Parotid gland (tissue), 1 donor: ENCODE results near the gene TNFRSF11A.

GRCh38 chr18:58714122-58714797 is 43.0 kb downstream of the MALT1 start:
- PRO-cap, result no peak

- PRO-cap, result no peak
These were observed 21.3 kb upstream of the ZNF532 start for GRCh38 chr18:58843233-58843849.

- PRO-cap, result no peak
These were observed 77.8 kb downstream of the ZNF532 start for GRCh38 chr18:58942352-58942963.

- PRO-cap, result bidirectional peak, plus-strand start at chr18:58991686, minus-strand start at chr18:58991570
These were observed 126.6 kb downstream of the ZNF532 start for GRCh38 chr18:58991013-58991884.

DNA sequence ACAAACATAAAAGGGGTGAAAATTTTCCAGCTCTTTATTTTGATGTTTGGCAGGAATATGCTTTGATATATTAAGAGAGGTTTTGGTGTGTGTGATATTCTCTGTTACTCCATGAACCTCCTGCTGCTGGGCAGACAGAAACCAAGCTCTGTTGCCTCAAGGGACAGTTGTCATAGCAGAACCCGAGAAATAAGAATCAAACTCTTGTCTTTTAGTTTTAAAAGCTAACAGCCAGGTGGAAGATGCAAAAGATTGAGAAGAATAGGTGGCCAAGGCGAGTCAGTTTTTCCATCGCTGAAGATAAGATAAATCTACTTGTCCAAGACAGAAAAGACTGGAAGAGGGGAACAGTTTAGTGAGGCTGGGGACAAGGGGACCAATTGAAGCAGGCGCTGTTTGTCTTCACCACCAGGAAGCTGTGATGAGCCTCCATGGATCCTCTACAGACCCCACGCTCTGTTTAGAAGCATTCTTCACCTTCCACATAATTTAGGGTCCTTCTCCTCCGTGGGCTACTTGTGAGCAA is 23.8 kb downstream of the PMAIP1 start:
- PRO-cap, result no peak

DNA sequence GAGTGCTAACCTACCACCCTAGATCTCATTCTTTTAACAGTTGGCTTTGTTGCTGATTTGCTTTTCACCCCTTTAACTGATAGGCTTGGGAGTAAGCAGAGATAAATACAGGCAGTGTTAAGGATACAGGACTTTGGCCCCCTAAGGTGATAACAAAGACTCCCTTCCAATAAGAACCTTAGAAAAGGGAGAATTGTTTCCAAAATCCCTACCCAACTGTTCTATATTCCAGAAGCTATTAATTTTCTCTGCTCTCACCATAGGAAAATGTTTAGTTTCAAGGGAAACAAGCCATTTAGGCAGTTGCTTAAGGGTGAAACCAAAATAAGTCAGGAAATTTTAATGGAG is 238.9 kb downstream of the RNF152 start:
- PRO-cap, result no peak

GRCh38 chr18:61736141-61736609 is 156.6 kb downstream of the RNF152 start:
- PRO-cap, result no peak

DNA sequence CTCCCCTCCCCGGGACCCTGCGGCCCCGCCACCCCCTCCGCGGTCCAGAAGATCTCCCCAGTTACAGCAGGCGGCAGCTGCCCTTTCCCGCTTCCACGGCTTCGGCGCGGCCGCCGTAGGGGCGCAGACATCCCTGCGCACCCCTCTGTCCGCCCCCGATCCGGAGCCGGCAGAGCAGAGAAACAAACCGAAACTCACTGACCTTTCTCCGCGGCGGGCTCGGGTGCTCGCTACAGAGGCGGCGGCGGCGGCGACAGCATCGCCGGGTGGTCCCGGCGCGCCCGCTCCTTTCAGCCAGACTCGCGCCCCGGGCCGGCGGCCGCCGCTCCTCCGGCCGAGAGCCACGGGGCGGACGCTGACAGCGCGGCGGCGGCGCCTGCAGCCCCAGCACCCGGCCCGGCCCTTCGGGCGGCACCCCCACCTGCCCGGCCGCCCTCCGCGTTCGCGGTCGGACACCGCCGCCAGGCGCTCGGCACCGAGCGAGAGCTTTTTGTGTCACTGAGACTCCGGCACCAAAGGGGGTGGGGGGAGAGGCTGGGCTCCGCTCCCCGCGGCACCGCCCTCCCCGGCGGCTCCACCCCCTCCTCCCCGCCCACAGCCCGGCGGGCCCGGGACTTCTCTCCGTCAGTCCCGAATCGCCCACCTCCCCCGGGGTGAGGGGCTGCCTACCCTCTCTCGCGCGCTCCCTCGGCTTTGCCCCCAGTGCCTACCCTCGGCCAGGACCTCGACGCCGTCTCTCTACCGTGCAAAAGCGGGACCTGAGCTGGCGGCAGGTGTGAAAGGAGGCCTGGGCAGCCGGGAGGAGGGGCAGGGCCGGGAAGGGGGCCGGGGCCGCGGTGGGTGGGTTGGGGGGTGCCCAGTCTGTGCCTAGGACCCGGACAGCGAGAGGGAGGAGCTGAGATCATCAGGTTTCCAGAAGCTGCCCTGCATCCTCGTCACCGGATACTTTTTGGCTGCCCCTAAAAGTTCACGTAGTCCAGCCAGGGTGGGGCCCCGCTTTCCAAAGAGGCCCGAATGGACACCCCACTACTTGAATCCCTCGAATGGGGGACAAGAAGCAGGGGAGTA is 1.5 kb upstream of the RNF152 start:
- PRO-cap, result bidirectional peak, plus-strand start at position 624 of the sequence, minus-strand start at position 492 of the sequence

- PRO-cap, result no peak
These were observed 57.1 kb upstream of the RNF152 start for GRCh38 chr18:61949729-61950486.

DNA sequence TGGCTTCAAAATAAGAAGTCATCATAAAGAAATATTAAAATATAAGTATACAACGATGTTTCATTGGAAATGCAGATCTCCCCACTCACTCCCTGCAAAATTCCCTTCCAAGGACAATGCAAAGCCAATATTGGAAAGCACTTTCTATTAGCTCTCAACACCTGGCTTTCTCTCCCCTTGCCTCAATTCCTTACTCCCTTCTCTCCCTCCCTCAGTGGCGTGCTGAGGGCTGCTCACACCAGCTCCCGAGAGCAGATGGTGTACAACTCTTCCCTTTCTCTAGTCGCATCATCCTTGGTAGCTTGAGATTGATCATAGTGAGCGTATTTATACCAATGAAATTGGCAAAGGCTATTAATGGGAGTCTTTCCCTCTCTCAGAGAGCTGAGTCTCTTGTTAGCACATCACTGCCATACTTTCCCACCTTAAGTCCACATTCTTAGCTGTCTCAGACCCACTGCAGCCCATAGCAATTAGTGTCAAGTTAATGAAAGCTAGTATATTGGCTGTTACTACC is 57.9 kb downstream of the PIGN start:
- PRO-cap, result no peak

GRCh38 chr18:62324540-62325721 is at the start of gene TNFRSF11A:
Gene TNFRSF11A, plus strand, starts transcription at chr18:62325310.
- PRO-cap, result unidirectional peak, plus-strand start at chr18:62325635

GRCh38 chr18:62651431-62651701 is 64.0 kb upstream of the PHLPP1 start:
- PRO-cap, result no peak

- PRO-cap, result bidirectional peak, plus-strand start at chr18:62715463, minus-strand start at chr18:62715146
These were observed 512 bp upstream of the PHLPP1 start for GRCh38 chr18:62714625-62715432.

DNA sequence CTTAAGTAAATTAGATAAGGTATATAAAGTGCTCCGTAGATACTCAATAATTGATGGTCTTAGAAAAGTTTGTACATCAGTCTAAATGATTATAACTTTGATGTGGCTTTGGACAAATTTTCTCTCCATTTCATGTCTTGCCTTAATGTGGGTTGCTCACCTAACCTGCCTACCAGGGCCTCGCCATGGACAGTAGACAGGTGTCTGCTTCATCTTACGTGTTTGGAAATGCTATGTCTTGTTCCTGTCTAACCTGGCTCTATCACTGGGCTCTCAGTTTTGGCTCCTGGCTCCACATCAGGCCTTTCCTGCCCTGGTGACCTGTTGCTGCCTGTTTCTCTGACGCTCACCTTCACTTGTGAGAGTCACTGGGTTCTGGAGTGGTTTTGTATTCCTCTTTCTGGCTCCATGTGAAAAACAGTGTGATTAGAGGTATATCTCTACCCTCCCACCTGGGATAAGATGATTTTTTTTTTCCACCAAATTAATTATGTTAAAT is 65.9 kb downstream of the PHLPP1 start:
- PRO-cap, result no peak

- PRO-cap, result no peak
These were observed 263.3 kb downstream of the PHLPP1 start for GRCh38 chr18:62978264-62979361.

DNA sequence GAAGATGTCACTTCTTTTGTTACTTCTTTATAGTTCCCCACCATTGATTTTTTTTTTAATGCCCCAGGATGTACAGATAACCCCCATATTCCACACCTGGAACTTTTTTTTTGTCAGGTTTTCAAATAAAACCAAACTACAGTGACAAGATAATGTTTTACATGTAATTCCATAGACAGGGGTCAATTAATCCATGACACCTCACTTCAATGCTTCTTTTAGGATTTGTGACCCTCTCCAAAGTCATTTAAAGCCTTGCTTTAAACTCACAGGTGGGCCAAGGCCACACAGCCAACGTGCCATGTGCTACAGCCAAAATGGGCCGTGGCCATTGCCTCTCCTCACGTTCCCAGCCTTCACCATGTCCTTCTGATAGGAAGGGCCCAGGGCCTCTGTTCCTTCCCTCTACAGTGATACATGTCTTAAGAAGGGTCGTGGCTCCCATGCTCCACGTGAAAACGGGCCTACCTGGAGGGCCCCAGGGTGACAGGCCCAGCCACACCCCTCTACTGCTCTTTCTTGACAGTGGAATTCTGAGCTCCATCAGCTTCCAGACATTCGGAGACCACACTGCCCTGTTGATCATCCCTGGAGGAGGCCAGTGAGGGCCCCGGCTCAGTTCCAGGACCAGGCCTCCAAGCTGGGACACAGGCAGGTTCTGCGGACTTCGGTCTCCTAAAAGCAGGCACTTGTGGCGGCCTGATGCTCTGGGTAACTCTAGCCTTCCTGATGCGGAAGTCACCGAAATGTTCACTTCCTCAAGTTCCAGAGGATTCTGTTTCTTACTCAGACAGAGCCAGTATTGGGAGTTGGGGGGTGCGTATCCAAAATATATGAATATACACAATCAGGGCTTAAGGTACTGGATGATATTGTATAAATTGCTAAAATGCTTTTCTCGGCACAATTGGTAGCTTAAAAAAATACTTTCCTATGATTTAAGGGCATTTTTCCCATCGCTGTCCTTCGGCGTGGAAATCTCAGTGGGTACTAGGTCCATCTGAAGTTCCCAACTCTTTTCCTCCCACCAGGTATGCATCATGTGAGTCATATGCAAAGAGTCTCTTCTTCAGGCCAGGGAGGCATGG is 192.2 kb downstream of the BCL2 start:
- PRO-cap, result no peak

DNA sequence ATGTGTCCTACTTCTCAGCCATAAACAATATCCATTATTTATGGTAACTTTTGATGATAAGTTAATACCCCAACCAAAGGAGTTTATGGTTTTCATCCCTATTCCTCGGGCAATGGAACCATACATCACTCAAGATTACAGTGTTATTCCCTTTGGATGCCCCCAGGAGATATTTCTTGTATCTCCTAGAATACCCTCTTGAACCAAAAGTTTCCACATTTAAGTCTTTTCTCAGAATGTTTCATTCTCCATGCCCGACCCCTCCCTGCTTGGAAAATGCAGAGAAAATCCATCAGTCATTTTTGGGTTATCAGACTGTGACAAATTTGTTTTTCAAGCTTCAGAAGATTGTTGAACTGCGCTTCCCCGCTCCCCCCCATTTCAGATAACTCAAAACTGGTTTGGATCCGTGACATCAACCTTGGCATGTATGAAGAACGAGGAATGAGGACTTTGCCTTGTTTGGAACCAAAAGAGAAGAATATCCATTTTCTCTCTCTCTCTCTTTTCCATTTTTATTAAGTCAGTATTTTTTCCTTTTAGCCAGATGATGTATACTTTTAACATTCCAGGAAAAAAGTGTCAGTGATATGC is 171.7 kb downstream of the BCL2 start:
- PRO-cap, result no peak

DNA sequence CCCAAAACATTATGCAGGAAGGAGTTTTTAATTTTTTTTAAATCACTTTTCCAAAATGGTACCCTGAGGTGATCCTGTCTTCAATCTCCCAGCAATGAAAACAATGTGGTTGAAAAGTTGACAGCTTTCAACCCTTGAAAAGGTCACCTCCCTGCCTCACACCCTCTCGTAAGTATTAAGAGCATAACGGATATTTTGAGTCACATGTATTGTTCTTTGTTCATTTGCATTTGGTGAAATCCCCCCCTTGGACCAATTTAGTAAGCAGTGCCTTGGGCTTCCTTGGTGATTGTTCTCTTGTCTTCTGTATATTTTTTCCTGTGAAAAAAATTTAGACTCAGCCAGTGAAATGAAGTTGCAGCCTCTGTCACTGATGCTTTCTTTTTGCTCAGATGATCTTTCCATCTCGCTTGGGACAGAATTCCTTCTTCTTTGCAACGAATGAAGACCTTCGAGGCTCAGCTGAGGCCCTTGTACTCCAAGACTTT is 158.5 kb downstream of the BCL2 start:
- PRO-cap, result no peak

DNA sequence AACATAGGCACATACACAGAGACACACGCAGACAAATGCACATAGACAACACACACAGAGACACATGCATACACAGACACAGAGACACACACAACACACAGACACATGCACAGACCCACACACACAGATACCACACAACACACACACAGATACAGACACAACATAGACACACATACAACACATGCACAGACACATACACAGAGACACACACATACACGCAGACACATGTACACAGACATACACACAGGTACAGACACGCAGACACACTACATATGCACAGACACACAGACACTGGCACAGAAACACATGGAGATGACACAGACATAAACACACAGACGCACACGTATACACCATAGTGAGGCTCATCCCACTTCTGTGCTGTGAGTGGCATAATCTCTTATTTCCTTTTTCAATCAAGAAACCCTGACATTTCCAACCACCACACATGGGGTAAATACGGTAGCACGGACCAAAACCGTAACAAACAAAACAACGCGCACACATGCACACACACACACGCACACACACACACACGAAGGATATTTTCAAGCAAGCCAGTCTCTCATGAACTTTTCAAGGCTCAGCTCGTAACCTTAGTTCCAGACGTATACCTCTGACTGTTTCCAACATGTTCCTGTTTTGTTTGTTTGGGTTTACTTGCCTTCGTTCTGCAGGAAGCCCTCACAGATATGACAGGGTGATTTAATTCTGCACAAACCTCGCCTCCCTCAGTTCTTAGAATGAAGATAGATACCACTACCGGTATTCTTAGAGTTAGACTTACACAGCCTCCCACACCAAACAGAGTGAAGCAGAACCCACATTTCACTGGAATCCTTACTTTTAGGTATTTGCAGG is 119.9 kb downstream of the BCL2 start:
- PRO-cap, result no peak

GRCh38 chr18:63206147-63206717 is 113.3 kb downstream of the BCL2 start:
- PRO-cap, result no peak